ENCODE measurements around the gene RRAGC.

- PRO-cap = no peak
Measured at GRCh38 chr1:38291806-38292643, 245.4 kb upstream of the POU3F1 start.

DNA sequence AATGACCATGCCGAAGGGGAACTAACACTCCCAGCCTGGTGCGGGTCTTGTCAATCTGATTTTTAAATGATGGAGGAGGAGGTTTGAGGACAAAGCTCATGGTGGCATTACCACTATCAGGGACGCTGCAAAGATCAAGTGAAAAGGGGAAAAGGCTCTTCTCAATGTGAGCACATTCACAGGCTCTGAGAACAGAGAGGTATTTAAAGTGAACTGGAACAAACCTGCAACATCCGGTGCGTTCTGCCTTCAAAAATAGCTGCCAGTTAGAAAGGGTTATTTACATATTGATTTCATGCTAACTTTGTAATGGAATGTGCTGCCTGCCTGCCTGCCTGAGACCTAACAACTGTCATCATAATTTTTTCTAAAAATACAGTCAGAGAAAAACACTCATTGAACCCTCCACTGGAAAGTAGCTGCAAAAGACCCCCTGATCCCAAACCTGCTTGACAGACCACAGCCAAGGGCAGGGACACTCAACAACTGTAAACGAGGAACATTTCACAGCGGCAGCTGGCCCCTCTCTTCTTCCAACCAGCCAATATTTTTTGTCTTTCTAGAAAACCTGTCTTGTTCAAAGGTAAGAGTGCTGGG, 384.2 kb downstream of the RRAGC start:
- PRO-cap = no peak

- PRO-cap = no peak
Measured at GRCh38 chr1:38777766-38778448, 81.7 kb downstream of the RRAGC start.

- PRO-cap = bidirectional peak, plus-strand start at chr1:38859294, minus-strand start at chr1:38858999; bidirectional peak, plus-strand start at chr1:38859924, minus-strand start at chr1:38859737
Measured at GRCh38 chr1:38858672-38859822, at the start of gene RRAGC. TSS of gene RRAGC (minus strand) at chr1:38859772.

- PRO-cap = no peak
Measured at GRCh38 chr1:38929090-38929755, 12.4 kb downstream of the RHBDL2 start.

DNA sequence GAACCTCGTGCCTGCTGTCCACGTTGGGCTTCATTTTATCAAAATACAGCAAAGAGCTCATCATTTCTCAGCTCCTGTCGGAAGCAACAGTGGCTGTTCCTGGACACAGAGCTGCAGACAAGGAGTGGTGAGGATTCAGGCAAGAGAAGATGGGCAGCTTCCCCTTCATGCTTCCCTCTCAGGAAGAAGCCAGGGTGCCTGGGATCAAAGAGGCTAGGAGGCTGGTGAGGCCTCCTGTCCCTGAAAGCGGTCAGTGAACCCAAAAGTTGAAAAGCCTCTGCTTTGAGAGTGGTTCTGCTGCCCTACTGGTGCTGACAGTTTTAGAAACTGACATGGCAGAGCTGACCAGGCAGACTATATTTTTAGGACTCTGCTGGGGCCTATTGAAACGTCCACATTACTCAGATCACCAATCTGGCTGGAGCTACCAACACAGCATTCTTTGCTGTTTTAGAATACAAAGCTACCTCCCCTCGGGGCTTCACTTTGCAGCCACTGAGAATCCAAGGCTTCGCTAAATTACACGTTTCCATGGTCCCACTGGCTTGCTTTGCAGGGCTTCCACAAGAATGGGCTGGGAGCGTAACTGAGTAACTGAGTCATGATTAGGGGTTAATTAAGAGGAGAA, 21.0 kb downstream of the NDUFS5 start:
- PRO-cap = no peak

DNA sequence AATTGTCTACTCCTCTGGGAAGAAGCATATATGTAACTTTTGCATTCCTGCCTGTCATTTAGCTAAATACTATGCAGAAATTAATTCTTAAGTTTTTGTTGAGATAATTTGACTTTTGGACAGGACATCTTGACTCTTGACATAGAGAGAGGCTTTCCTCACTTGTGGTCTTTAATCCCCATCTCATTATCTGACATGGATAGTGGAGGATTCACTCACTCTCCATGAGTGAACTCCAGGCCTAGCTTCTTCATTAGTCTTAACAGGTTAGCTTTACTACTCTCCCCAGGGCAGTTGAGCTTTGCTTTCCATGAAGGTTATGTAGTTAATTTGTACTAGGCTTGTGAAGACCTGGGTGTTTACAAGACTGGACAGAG, 87.9 kb upstream of the MACF1 start:
- PRO-cap = no peak

DNA sequence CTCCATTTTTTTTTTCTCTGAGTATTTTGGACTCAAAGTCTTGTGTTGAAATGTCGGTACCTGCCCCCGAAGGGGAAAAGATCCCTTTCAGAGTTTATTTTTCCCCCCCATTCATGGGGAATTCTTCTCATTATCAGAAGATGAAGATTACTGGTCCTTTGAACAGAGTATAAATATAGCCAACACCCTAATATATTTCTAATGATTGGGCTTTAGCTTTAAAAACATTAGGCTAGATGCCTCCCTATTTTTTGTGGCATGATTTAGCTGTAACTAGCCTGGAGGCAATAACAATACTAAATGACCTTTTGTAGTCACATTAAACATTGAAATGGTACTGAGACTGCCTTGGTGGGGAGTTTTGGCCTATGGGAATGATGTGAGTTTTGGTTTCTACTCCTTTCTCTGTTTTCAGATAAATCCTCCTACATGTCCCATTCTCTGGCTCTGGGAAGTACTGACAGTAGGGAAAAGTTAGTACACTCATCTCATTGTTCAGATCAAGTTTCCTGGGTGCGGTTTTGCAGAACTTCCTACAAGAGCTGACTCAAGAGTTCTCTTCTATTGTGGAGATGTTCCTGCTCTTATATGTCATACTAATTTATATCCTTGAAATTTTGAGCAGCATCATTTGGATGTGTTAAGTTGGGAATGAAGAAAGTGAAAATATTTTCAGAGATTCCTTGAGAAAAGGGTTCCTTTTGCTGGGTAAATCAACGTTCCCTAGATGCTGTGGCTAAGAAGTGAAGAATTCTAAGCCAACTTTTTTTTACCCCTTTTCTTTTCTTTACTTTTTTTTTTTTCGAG, 74.2 kb upstream of the MACF1 start:
- PRO-cap = no peak

DNA sequence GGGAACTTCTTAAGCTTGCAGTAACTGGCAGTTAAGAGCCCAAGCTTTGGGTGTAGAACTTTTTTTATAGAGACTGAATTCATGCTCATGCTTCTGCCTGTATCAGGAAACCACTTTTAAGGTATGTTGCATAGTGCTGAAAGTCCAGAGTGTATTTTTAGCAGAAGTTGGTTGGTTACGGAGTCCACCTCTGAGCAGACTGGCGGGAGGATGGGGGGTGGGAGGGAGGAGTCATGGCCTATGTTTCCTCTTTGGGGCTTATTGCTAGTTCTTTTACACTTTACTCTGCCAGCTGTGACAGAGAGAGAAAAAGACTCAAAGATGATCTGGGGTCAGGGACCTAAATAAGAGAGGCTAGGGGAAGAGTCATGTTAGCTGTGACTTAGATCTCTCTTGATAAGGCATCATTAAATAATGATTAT, 11.1 kb downstream of the MACF1 start:
- PRO-cap = no peak

DNA sequence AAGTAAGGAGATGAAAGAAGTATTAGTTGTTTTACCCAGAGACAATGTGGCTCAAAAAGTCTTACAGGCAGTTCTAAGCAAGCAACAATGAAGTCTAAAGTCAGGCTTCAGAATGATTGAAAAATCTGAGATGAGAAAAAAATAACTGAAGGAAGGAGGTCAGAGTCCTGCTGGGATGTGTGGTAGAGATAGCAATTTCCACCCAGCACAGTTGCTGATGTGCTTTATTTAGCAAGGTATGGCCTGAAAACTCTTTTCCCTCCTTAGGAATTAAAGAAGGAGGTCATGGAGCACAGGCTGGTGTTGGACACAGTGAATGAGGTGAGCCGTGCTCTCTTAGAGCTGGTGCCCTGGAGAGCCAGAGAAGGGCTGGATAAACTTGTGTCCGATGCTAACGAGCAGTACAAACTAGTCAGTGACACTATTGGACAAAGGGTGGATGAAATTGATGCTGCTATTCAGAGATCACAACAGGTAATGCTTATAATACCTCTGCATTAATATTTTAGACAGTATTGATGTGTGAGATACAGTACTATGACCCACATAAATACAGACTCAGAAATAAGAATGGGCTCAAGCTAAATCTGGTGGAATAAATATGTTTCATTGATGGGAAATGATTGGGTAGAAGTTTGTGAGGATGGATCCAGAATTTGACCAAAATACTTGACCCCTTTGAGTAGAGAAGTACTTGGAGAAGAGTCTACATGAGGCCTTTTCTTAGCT, 60.8 kb upstream of the BMP8A start:
- PRO-cap = no peak

DNA sequence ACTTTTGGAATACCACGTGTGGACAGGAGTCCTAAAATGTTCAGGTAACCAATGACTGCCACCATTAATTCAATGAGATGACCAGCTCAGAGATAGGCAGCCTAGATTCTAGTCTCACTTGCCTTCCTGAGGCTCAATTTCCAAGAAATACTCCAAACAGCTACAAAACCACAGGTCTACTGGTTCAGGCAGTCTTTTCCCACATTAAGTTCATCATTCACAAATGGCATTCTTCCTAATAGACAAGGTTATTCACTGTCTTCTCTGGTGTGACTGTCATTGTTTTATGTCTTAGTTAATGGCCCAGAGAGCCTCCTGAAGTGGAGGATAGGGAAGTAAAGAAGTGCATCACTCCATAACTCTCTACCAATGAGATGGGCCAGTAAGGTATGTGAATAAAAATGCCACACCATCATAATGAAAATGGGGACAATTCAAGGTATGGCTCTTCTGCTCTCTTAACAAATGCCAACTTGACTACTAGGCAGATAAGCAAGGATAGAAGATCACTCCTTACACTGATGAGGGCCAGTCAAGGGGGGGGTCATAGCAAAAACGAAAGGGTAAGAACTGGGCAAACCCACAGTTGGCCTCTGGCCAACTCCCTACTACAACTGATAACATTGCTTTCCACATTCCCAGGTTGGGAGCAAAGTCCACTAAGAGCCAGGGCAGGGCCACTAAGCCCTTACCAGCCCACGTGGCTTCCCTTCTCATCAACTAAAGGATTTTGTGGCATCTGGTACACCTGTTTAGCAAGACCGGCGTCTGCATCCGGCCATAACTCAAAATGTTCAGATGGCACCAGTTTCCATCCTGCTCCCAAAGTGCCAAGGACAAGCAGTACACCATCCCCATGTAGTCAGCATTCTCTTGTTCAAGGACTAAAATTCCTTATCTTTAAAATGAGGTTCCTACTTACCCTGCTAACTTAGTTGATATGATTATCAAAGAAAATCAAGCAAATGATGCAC, 10.0 kb downstream of the PABPC4 start:
- PRO-cap = no peak

GRCh38 chr1:39840938-39841829, 42.1 kb downstream of the TRIT1 start:
- PRO-cap = no peak

- PRO-cap = no peak
Measured at GRCh38 chr1:39852538-39852893, 30.8 kb downstream of the TRIT1 start.

GRCh38 chr1:39893152-39893678, 8.5 kb downstream of the MYCL start:
- PRO-cap = no peak

DNA sequence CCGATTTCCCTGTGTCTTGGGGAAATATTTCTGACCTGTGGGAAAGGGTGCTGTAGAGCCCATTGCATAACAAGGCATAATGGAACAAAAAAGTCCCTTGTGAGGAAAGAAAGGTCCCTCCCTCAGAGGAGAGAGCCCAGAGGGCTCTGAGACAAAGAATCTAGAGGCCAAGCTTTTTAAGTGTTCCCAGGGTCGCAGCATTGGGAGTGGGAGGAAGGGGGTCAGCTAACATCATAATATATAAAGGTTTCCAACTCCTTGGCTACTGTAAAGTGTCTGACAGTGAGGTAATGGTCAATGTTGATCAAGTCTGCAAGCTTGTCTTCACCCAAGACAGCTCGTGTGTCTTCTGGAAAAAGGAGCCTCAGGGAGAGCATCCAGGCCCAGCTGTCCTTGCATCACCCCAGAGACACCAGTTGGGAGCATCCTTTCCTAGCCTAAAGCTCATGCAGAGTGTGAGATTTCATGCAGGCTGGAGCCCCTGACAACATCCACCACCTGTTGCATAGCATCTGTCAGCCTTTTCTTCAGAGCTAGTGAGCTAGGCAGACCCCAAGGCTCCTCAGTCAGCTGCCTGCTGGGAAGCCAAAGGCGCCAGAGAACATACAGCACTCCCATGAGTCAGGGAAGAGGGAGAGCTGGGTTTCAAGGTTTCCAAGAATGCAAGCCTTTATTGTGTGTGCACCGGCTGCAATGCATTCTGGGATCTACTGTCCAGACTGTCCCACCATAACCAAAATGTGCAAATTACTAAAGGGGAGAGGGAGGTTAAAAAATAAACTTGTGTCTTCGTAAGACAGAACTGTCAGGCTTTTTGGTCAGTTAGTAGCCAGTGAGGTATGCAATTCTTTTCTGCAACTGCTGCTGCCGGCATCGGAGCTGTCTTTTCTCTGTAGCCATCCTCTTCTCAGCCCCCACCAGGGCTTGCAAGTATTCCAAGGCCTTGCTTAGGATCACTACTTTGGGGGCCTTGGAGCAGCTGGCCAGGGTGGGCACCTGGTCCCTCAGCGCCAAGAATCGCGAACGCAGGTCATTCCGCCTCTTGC, 4.8 kb downstream of the MYCL start:
- PRO-cap = no peak

DNA sequence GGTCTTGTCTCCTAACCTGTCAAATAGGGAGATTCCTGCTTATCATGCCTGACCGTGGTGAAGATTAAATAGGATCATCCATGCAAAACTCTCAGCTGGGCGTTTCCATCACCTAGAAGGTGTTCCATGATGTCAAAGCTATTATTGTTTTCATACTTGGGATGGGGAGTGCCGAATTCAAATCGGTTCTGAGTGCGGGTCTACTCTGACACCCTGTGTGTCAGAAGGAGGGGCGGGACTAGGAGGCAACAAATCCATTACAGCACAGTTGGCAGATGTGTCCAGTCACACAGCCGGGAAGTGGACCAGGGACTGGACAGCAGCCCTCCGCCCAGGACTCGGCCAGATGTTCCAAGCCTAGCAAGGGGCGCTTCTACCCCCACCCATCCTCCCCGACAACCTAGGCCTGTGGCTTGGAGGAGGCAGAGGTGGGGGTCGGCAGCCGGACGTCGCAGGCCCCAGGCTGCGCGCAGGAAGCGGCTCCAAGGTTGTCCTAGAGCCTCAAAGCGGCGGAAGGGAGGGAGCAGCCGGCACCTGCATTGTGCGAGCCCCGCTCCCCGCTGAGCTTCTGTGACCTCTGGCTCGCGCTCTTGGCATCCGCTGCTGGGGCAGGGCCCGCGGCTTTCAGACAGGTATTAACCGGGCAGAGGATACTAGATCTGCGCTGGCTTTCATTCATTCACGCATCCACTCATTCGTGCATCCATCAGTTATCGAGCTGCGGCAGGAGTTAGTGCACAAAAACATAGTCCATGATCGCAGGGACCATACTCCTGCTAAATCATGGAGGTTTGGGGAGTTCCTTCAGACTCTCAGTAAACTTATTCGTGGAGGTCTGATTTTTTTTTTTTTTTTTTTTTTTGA, 20.6 kb upstream of the MYCL start:
- PRO-cap = no peak

GRCh38 chr1:39928587-39929516, 26.1 kb upstream of the MFSD2A start:
- PRO-cap = no peak

- PRO-cap = bidirectional peak, plus-strand start at chr1:39956468, minus-strand start at chr1:39956365
Measured at GRCh38 chr1:39955765-39956560, 1.0 kb downstream of the MFSD2A start.

GRCh38 chr1:40039386-40039575, 1.2 kb upstream of the CAP1 start:
- PRO-cap = no peak

DNA sequence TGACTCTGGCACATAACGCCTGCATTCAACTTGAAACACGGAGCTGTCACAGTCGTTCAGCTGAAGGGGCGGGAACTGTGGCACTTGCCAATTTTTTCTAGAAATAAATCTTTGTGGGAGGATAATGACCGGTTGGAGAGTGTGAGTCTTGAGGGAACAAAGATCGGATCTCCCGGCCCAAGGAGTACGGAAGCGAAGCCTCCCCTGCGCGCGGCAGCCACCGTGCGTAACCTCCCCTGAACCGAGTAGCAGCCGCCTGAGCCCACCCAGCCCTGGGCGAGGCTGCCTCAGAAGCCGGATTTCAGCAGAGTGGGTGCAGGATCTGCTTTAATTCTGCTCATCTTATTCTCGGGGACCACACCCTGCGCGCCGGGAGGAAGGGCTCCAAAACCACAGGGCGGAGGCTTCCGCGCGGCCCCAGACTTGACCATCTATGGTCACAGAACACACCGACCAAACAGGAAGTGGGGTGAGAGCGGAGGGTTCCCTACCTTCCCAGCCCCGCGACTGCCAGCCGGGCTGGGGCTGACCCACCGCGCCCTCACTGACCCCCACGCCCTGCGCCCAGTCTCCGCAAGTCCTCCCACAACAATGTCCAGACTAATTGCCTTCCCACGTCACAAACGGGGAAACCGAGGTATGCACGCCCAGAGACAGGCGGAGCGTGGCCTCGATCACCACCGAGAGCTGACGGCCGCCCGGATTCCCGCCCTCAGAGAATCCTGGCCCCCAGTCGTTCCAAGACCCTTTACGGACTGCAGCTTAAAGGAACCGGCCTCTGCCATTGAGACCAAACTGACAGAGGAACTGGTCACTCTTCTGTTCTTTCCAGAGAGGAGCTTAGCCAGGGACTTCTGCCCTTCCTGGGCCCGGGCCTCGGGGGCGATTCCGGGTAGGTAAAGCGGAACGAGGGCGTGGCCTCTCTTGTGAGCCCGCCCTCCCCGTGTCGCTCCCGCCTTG, 673 bp upstream of the CAP1 start:
- PRO-cap = bidirectional peak, plus-strand start at position 159 of the sequence, minus-strand start at position 155 of the sequence; bidirectional peak, plus-strand start at position 290 of the sequence, minus-strand start at position 311 of the sequence; bidirectional peak, plus-strand start at position 456 of the sequence, minus-strand start at position 593 of the sequence; bidirectional peak, plus-strand start outside the sequence, minus-strand start at position 871 of the sequence

Data from type B pancreatic cell (in vitro differentiated cells).